Mammary microvascular endothelial cell (primary cell): ENCODE results near the gene COL6A1.

DNA sequence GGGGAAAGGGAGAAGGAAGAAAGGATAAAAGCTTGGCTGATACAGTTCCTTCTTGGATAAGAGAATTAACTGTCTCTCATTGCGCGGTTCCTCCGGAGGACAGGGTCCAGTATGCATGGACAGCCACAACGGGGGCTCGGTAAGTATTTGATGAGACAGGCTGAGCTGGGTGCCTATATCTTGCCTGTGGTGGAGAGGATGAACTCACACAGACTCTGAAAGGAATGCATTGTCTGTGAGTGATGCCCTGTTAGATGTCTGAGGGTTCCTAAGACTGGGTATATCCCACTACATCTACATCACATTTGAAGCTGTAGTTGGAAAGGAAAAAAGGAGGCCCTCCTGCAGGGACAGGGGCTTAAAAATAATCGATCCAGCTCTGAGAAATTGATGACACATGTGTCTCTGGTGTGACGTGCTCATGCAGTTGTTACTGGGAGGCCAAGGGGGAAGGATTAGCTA lies 1.8 kb downstream of the ADARB1 start:
- RAMPAGE, long total RNA = no peak

GRCh38 chr21:45152115-45152762 lies 77.9 kb downstream of the ADARB1 start:
- RAMPAGE, long total RNA = no peak

DNA sequence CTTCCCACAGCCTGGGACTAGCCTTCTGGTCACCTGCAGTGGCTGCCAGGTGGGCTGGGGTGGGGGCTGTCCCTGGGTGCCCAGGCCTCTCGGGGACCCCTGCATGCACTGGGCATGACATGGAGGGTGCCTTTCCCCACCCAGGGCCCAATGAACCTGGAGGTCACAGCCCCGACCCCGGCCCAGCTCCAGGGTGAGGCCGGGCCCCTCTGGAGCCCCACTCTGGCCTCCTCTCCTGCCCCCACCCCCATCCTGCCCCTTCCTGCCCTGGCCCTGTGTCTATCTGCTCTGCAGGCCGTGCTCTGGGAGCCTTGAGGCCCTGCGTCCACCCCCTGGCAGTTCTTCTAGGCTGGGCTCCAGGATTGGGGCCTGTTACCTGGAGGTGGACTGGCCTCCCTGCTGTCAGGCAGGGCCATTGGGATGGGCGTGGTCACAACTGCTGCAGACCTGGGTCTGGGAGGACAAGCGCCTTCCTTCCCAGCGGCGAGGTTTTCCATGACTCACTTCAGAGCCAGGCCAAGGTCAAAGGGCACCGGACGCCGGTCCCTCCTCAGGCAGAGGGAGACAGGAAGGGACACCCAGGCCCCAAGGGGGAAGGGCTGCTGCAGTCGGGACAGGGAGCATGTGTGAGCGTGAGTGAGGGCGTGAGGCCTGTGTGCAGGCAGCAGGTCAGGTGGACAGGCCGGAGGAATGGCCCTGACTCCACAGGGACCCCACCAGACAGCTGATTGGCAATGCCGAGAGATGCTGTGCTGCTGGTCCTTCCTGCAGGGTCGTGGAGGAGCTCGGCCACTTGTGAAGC lies 31.0 kb upstream of the POFUT2 start:
- RAMPAGE, long total RNA = no peak

- RAMPAGE, long total RNA = no peak
Measured at GRCh38 chr21:45347673-45348327, 57.2 kb upstream of the COL18A1 start.

DNA sequence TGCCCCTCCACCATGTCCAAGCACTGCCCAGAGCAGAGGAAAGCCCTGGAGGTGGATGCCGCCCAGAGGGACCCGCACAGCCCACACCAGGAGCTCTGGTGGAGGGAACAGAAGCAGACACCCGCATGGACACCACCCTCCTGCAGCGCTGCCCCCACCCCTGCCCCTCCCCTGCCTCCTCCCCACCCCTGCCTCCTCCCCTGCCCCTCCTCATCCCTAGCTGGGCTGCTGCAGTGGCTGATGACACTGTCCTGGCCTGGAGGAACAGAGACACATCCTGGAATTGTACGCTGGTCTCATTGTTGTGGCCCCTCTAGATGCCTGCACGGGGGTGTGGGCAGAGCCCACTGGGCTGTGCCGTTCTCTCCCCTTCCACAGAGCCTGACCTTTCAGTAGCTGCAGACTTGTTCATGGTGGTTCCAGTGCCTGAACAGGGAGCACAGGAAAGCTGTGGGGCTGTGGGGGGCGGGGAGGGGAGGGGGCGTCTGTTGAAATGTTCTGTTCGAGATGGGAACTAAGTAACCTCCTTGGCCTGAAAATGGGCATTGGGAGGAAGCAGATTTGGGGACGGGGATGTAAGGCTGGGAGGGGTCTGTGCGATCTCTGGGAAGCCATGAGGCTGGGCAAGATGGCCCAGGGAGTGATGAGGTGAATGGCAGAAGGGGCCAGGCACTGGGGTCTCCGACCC lies 30.4 kb upstream of the COL18A1 start:
- RAMPAGE, long total RNA = no peak

- RAMPAGE, long total RNA = no peak
Measured at GRCh38 chr21:45421419-45422154, 16.6 kb downstream of the COL18A1 start.

DNA sequence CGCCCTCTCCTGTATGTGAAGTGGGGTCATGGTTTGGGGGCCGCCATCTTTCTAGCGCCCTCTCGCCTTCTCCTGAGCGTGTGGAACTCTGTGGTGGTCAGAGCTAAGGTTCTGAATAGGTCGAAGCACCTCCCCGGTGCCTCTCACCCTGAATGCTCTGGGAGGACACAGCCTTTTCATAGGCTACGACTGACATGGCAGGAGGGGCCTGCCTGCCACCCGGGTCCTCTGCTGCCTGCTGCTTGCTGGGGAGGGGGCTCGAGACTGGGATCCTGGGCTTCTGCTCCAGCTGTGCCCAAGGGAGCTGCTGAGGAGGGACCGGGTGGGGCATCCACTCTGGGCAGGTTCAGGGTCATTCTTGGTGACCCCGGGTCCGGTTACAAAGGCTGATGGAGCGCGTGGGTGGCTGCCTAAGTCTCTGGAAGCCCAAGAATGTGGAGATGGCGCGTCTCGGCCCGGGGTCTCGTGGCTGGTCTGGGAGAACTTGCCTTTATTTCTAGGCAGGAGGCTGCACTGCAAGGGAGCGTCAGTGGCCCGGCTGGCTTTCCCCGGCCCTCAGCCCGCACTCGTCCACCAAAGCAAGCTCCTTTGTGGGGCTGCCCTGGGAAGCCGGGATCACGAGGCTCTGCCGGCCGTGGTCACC lies 25.4 kb downstream of the COL18A1 start:
- RAMPAGE, long total RNA = no peak

- RAMPAGE, long total RNA = no peak
Measured at GRCh38 chr21:45456380-45457107, 51.6 kb downstream of the COL18A1 start.

- RAMPAGE, long total RNA = no peak
Measured at GRCh38 chr21:45459652-45460093, 54.7 kb downstream of the COL18A1 start.

GRCh38 chr21:45465071-45465612 lies 60.2 kb downstream of the COL18A1 start:
- RAMPAGE, long total RNA = no peak

- RAMPAGE, long total RNA = no peak
Measured at GRCh38 chr21:45479731-45480266, 62.4 kb downstream of the SLC19A1 start.

DNA sequence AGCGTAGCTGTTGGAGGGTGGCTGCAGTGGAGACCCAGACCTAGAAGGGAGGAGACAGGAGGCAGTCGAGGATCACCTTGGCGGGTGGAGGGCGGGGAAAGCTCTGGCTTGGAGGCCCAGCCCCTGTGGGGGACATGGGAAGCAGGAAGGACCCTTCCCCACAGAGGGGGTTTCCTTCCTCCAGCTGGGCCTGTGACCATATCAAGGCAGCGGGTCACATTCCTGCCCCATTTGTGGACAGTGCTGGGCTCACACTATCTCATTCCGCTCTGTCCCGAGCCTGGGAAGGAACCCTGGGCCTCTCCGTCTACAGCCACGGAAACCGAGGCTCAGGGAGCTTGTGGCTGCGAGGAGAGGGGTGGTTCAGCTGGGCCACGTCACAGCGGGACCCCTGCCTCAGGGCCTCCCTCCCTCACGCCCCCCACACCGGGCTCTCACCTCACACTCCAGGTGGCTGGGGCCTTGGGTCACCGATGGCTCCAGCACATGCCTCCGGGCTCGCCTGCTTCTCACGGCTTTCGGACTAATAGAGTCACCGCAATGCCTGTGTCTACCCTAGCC lies 56.5 kb downstream of the SLC19A1 start:
- RAMPAGE, long total RNA = no peak

DNA sequence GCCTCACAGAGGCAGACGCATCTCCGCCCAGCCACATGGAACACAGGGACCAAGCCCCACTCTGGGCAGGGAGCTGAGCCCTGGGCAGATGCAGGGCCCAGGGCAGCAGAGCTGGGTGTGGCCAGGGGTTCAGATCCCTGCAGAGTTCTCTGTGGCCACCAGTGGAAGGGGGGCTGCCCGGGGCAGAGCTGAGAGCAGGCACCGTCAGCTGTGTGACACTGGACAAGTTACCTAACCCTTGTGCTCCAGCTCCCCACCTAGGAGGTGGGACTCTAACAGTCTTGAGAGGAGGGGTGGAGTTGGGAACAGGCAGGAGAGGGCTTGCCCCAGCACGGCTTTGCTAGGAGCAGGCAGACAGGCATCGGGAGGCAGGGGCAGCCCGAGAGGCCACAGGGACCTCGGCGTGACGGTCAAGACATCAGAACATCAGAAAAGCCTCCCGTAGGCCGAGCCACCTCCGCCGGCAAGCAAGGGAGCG lies 50.4 kb downstream of the SLC19A1 start:
- RAMPAGE, long total RNA = no peak

DNA sequence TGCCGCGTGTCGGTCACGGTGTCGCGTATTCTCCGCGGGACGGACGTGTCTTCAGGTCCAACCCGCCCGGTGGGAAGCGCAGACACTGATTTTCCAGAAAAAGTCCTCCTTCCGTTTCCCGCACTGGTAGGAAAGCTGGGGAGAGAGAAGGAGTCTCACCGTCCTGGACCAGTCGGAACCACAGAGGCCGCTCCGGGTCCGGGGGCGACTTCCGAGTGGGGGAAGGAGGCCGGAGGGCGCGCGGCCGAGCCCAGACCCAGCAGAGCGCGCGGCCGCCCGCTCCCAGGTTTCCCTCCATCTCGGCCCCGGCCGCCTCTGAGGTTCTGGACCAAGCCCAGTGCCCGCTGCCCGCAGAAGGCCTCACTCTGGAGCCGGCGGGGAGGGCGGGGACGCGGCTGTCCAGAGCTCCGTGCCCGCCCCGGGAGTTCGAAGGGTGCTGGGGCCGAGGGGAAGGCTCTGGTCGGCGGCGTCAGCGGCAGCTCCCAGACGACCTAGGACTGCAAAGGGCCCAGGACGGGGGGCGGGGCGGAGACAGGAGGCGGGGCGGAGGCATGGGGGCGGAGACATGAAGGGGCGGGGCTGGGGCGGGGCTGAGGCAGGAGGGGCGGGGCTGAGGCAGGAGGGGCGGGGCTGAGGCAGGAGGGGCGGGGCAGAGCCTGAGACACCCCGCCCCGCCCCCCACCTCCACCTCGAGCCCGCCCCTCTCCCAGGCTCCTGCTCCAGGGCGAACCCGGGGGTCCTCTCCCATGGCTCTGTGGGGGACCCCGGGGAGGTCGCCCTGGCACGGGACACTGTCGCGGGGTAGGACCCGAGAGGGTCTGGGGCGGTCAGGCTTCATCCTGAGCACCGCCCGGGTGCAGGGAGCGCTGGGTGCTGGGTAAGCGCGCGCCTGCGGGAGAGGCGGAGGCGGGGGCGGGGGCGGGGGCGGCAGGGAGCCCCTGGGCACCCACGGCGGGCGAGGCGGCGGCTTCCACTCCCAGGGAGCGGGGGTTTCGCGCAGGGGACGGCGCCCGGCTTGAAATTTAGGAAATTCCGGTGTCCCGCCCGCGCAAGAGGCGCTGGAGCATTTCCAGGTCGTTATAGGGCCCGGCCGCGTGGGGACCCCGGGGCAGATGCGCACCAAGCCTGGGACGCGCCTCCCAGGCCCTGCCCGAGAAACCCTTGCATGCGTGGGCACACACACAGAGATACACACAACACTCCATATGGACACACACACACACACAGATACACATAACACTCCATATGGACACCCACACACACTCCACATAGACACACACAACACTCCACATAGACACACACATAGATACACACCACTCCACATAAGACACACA lies 48.3 kb upstream of the SLC19A1 start:
- RAMPAGE, long total RNA = no peak

- RAMPAGE, long total RNA = no peak
Measured at GRCh38 chr21:45607654-45608014, 35.9 kb upstream of the PCBP3 start.

DNA sequence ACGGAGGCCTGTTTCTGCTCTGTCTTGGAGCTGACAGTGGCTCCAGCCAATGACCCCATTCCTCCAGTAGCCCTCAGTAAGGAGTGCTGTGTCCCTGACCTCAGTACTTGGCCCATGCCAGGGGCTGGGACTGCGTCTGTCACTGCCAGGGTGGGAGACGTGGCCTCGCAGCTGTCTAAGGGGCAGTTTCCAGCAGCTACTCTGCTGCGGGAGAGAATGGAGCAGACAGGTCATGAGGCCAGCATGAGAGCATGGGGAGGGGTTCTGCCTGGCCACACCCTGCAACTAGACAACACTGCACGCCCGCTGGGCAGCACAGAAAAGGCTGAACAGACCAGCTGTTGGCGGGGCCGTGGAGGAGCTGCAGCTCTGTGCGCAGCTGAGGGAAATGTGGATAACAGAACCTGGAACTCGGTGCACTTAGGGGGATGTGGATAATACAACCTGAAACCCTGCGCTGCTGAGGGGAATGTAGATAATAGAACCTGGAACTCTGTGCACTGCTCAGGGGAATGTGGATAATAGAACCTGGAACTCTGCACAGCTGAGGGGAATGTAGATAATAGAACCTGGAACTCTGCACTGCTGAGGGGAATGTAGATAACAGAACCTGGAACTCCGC lies 91.5 kb upstream of the COL6A1 start:
- RAMPAGE, long total RNA = no peak

DNA sequence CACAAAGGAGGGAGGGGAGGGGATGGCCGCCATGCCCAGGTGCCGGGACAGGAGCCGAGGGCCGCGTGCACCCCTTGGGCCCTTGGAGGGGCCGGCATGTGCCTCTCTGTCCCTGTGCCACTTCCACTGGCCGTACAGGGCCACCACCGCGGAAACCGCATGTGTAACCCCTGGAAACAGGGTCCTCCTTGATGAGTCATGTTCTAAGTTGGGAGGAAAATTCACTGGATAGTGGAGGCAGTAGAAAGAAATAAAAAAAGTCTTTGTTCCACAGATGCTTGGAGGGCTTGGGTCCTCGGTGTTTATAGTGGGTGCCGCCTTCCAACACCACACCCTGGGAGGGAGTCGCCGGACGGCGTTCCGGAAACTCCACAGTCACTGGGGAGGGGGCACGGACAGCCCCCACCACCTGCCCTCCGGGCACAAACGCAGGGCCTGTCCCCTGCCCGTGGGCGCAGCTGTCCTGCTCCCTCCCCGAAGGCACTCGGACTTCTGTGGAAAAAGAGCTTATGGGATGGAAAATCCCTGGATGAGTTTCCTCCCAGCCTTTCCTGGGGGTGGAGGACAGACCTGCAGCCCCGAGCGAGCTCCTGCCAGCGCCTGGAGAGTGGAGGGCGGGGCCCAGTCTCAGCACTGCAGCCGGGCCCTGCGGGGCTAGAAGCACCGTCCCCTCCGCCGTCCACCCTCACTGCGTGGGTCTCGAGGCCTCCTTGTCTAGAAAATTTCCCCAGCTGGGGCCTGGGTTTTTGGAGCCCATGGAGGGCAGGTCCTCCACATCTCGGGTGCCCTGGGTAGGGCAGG lies 6.7 kb upstream of the COL6A1 start:
- RAMPAGE, long total RNA = no peak

GRCh38 chr21:45978087-45978774 lies 3.3 kb upstream of the COL6A1 start:
- RAMPAGE, long total RNA = no peak

- RAMPAGE, long total RNA = start-site peak on the plus strand at chr21:45981745-45981774, 138 and 89 reads in 2 replicates
Measured at GRCh38 chr21:45981637-45982005, at the start of gene COL6A1. TSS of gene COL6A1 (plus strand) at chr21:45981770.

GRCh38 chr21:45991771-45992331 lies 10.3 kb downstream of the COL6A1 start:
- RAMPAGE, long total RNA = no peak